LHCN-M2 (cell line): ENCODE data around the gene RAB11FIP2.

GRCh38 chr10:118008966-118009375 is 37.8 kb downstream of the RAB11FIP2 start:
- RAMPAGE, long total RNA: no peak

DNA sequence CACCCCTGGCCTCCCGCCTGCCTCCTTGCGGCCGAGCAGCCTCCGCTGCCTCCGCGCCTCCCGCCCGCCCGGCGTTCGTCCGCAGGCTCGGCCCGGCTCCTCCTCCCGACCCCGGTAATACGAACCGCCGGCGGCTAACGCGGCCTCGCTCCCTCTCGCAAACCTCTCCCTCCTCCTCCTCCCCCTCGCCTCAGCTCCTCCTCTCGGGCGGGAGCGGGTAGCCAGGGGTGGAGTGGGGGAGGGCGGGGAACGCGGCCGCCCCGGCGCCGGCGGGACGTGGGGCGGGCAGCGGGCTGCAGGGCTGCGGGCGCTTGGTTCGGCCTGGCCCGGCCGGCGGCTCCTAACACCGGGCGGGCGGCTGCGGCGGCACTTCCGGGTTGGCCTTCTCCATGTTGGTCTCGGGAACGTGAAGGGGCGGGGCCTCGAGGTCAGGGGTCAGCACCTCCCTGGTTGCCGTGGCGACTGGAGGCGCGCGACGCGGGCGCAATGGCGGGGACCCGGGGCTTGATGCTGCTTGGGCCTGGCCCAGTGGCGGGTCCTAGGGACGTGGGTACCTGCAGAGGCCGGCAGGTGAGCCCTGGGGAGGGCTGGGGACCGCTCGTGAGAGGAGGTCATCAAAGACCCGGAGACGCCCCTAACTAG is at the start of gene RAB11FIP2:
RAB11FIP2 (minus strand) TSS at position 408 of the 642 bp plus-strand sequence.
- RAMPAGE, long total RNA: no peak

DNA sequence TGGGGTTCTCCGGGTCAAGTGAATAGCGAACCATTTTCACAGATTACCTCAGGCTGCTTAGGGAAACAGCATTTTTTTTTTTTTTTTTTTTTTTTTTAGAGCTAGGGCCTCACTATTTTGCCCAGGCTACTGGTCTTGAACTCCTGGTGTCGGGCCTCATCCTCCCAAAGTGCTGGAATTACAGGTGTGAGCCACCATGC is 117.7 kb upstream of the CACUL1 start:
- RAMPAGE, long total RNA: no peak

GRCh38 chr10:118983259-118983514 is 46.3 kb upstream of the NANOS1 start:
- RAMPAGE, long total RNA: no peak

- RAMPAGE, long total RNA: no peak
These were observed 15.4 kb downstream of the EIF3A start for GRCh38 chr10:119065173-119065733.

DNA sequence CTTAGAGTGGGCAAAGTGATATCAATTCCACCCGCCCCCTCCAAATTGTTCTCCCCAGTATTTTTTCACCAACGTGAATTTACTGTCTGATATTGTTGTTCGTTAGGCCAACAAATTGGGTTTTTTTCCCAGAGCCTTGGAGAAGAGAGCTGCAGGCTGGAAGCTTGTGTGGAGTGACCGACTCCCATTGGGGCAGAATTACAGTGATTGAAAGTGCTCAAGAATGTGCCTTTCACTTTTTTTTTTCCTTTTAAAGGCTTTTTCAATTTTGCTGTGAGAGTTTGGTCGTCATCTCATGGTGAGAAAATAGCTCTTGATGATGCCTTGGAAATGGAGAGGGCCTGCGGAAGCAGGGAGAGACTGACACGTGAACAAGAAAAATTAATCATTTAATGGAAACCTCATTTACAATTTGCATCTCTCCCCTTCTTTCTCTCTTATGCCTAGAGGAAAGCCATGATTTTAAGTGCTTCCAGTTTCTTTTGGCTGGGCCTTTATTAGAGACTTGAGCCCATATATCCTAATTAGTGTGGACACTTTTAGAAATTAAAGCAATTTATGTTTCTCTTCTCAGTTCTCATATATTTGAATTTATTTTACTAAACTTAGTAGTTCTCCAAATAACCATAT is 2.7 kb downstream of the GRK5 start:
- RAMPAGE, long total RNA: no peak

- RAMPAGE, long total RNA: no peak
These were observed 36.0 kb downstream of the GRK5 start for GRCh38 chr10:119243328-119243886.

DNA sequence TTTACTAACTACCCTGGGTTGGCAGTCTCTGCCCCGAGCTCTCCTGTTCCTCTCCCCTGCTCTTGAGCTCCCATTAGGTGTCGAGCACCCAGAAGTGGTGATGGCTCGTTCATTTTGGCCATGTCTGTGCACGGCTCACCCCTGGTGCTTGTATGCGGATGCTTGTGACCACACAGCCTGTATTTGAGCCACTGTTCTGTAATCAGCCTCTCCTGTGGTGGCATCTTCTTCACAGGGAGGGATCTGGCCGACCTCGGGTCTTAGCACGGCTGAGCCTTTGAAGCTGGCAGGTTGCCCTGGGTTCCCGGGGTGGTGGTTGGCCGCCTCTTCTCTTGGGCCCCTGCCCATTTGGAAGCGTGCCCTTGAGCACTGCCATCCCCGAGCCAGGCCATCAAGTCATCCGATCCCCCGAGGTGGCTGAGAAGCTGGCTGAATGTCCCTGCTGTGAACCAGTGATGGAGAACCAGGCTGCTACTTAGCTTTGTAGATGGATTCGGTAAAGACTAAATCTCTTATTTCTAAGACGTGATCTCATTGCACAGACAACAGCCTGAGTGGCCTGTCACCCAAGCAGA is 74.1 kb downstream of the GRK5 start:
- RAMPAGE, long total RNA: no peak

GRCh38 chr10:119386454-119387029 is 156.0 kb downstream of the RGS10 start:
- RAMPAGE, long total RNA: no peak

DNA sequence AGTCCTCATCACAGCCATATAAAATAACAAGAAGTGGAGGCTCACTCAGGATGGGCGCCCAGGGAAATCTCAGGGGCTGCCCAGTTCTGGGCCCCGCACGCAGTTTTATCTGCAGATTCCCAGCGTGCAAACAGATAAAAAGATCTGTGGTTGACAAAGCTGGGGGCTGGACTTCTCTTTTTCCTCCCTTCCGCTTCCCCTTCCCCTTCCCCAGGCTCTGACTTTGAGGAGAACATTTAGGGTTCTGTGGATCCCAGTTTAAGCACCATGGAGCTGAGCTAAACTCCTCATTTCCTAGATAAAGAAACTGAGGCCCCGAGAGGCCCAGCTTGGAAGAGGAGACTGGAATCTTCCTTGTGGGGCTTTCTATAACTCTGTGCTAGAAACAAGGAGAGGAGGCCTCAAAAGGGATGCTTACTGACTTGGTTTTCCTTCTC is 135.5 kb downstream of the RGS10 start:
- RAMPAGE, long total RNA: no peak

GRCh38 chr10:119526782-119527188 is 15.7 kb downstream of the RGS10 start:
- RAMPAGE, long total RNA: no peak

GRCh38 chr10:119538567-119539259 is 3.8 kb downstream of the RGS10 start:
- RAMPAGE, long total RNA: no peak

- RAMPAGE, long total RNA: no peak
These were observed 539 bp downstream of the TIAL1 start for GRCh38 chr10:119596336-119596513.

DNA sequence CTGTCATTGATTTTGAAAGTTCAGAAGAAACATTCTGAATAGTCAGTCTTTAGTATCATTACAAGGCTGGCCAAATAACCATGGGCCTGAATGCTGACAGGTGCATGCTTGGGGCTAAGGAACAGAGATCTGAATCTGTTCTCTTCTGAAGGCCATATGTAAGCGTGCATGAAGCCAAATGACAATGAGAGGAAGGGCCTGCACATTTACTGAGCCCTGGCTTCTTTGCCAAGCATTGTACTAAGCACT is 22.4 kb upstream of the TIAL1 start:
- RAMPAGE, long total RNA: no peak

DNA sequence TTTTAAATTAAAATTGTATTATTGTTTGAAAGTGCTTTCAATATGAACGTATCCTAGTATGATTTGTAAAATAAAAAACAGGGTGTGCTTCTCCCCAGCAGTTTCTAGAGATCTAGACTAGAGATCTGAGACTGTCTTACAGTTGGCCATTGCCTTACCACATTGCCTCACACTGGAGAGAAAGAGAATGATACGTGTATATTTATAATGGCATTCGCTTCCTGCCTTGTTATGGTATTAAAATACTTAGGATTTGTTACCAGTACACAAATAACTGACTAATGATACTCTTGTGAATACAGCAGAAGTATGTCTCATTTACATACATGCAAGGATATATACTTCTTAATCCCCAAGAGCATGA is 1.3 kb downstream of the BAG3 start:
- RAMPAGE, long total RNA: no peak

DNA sequence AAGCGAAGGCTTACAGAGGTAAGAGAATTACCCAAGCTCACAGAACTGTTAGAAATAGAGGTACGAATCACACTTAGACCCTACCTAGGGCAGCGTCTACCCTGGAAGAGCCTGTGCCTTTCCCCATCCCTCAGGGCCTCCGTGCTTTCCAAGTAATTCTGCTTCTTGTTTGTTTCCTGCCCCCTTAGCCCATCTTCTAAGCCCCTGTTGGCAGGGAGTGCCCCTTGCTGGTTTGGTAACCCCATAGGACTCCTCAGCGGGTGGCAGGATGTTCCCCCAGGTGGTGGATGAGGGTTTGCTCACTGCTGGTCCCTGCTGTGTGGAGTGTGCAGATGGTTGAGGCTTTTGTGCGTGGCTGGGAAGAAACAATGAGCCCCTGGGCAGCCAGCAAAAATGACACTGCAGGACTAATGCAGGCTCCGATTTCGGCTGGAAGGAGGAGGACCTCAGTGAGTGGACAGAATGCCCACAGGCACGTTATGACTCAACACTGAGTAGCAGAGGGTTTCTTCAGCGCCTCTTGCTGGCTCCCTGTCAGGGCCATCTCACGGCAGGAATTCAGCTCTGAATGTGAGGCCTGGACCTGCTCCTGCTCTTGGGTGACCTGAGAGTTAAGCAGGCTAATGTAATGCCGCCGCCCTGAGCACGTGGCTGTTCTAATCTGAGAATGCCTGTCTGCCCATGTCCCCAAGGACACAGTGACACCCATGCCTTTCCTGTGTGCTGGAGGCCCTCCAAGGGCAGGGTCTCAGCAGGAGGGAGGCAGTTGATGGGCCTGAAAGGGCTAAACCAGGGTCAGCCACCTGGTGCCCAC is 16.5 kb downstream of the BAG3 start:
- RAMPAGE, long total RNA: no peak

DNA sequence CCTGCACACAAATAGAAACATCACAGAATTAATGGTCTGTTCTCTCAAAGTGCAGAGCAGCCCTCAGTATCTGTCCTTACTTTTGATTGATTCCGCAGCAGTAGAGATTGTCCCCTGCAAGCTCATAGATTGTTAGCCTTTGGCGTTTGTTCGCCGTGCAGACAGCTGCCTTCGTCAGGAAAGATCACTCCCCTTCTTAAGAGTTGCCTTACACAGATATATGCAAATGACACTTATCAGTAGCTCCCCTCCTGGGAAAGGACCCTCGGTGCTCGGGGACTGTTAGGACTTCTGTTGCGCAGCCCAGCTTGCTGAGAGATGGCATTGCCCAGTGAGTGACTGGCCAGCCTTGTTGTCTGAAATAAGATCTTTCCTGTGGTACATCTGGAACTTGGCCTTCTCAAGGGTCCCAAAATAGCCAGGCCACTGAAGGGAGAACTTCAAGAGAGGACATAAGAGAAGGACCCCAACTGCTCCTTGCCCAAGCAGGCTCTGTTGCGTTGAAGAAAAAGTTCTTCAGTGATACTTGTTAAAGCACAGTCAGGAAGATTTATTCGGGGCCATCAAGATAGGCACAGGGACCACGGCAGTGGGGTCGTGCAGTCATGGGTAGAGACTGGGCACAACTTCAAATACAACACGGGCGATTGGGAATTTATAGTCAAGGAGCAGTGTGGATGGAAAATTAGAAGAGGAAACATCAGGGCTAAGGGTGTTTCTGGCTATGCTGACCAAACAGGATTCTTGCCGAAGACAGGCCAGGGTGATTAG is 17.3 kb downstream of the BAG3 start:
- RAMPAGE, long total RNA: no peak

GRCh38 chr10:119669788-119670545 is 18.8 kb downstream of the BAG3 start:
- RAMPAGE, long total RNA: no peak

GRCh38 chr10:119680529-119681612 is 29.7 kb downstream of the BAG3 start:
- RAMPAGE, long total RNA: no peak

DNA sequence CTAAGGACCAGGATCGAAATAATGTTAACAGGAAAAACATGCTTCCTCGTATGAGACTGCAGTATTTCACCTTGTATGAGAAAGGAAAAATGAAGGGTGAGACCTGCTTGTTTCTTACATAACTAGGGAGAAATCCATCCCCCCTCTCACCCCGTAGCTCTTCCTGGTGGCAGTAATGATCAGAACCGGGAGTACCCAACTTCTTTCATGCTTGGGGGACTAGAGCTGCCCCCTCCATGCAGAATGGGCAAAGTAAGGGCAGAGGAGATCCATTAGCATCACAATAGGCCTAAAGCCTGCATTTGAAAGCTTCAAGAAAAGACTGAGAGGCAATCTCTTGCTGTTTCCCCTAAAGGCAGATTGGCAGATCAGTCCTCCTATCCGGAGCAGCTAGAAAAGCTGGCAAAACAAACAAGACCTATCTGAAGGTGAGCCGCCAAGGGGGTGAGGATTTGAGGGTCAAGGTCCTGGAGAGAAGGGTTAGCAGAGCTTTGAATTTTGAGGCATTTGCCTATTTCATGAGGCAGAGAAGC is 36.1 kb downstream of the BAG3 start:
- RAMPAGE, long total RNA: no peak